ENCODE data around the gene TCF25.

DNA sequence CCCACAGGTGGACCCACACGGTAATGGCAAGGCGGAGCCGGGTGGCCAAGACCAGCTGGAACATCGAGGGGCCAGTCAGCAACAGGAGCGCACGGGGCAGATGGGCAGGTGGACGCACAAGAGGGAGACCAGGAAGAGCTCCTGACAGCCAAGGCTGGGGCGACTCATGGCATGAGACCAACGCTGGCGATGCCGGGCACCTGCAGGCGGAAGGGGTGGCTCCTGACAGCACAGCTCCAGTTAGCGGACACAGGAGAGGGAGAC lies 58.5 kb downstream of the ZNF778 start:
- RRBS = no CpG with 5 or more reads among the region's 13 CpGs

DNA sequence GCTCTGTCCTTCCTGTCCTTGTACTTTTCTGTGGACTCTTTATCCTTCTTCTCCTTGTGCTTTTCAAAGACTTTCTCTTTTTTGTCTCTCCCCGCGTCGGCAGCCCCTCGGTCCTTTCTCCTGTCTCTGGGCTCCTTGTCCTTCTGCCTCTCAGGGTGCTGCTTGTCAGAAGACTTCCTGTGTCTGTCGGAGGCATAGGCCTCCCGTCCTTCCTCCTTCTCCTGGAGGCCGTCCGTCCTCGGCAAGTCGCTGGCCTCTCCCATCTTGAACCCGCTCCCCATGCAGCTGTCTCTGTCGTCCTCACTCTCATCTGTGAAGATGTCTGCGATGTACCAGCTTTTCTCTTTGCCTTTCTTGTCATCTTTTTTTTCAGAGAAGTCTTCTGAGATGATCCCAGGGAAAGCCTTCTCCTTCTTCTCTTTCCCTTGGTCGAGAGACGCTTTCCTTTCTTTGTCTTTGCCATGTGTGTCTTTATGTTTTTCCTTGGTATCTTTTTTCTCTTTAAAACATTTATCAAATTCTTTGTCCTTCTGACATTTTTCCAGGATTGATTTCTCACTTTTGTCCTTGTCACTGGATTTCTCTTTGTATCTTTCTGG lies 65.5 kb downstream of the ZNF778 start:
- RRBS = no CpG with 5 or more reads among the region's 15 CpGs

GRCh38 chr16:89284261-89285075 lies 67.0 kb downstream of the ZNF778 start:
- RRBS = no CpG with 5 or more reads among the region's 23 CpGs

DNA sequence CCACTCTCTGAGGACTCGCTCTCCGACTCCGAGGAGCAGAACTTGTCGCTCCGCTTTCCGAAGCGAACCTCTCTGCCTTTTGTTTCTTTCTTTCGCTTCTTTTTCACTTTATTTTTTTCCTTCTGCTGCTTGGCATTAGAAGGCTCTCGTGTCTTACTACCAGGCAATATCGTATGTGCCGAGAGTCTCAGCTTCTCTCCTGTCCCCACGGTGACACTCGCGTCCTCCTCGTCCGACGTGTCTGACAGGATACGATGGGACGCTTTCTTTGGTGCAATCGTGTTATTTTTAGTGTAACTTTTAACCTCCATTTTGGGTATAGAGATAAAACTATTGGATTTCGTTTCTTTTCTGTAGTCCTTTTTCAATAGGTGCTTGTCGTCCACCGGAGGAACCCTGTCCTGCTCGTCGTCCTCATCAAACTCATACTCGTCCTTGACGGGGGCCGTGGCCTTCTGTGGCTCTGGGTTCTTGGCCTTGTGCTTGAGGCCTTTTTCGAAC lies 67.6 kb downstream of the ZNF778 start:
- RRBS = no CpG with 5 or more reads among the region's 29 CpGs

DNA sequence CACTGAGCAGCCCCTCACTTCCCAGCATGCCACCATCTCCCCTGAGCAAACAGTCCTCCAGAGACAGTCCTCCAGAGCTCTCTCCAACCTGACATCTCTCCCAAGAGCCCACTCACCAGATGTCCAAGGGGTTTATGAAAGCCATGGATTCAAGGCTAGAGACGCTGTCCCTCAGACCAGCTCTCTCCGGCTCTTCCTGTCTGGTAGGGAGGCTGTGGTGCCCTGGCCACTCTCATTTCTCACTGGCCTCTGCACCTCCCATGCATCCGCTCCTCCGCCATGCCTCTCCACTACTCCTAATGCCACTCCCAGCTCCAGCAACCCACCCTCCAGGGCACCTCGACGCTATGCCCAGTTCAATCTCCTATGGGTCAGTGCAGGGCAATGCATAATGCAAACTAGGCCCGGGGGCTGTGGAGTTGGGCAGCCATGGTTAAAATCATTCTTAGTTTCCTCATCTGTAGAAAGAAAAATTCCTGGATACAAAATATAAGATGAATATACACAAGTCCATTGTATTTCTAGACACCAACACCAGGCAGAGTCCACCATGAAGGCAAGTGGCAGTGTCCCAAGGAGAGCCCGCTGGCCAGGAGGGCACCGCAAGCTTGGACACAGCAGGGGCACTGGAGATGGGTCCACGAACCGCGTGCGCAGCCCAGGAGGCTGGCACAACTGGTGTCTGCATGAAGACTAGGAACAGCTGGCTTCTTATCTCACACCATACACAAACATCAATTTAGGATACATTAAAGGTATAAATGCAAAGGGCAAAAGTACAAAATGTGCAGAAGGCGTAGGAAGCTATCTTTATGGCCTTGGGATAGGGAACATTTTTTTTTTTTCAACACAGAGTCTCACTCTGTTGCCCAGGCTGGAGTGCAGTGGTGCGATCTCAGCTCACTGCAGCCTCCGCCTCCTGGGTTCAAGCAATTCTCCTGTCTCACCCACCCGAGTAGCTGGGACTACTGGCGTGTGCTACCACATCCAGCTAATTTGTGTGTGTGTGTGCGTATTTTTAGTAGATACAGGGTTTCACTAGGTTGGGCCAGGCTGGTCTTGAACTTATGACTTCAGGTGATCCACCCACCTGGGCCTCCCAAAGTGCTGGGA lies 52.5 kb downstream of the ANKRD11 start:
- RRBS = no CpG with 5 or more reads among the region's 19 CpGs

DNA sequence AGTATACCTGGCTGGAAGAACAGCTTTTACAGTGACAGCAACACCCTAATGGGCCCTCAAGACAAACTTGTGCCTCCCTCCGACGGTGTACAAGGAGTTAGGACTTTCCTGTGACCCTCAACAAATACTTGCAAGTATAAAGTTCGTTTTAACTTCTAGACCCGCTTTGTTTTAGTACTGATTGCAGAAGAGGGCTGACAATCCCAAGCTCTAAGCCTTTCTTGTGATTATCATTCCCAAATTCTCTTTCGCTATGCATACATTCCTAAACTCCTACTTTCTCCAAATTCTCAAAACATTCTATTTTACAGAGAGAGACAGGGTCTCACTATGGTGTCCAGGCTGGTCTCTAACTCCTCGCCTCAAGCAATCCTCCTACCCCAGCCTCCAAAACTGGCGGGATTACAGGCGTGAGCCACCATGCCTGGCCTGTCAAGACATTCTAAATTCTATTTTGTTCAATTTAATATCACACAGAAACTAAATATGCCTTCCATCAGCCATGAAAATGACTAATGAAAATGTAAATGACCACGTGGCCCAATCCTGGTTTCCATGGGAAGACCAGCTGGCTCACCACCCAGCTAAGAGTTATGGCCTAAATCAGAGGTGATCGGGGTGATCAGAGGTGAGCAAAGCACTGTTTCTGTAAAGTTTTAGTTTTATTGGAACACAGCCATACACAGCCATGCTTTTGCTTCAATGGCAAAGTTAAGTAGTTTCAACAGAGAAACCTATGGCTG lies 39.8 kb downstream of the ANKRD11 start:
- RRBS = no CpG with 5 or more reads among the region's 10 CpGs

DNA sequence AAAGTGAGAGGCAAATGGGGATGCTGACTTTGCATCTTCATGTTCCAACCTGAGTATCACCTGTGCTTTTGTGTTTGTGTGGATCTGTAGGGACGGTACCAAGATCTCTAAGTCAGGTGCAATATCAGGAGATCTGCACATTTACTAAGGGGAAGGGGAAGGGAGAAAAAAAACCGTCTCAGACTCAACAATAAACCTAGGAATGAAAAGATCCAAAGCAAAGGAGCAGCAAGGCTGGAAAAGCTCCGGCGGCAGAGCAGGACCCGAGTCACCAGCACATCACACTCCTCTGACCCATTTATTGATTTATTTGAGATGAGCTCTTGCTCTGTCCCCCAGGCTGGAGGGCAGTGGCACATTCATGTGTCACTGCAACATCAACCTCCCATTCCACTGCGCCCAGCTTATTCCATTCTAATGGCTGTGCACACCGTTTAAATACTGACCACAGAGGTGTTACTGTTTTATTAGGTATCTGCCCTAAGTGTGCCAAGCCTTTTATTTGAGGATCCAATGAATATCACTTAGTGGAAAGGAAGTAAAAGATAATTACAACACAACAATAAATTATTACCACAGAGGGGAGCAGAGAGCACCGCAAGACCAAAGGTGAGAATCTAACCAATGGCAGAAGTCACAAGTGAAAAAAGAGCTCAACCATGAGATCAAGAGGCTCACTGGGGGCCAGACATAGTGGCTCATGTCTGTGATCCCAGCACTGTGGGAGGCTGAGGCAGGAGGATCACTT lies 18.0 kb downstream of the ANKRD11 start:
- RRBS = no CpG with 5 or more reads among the region's 8 CpGs

DNA sequence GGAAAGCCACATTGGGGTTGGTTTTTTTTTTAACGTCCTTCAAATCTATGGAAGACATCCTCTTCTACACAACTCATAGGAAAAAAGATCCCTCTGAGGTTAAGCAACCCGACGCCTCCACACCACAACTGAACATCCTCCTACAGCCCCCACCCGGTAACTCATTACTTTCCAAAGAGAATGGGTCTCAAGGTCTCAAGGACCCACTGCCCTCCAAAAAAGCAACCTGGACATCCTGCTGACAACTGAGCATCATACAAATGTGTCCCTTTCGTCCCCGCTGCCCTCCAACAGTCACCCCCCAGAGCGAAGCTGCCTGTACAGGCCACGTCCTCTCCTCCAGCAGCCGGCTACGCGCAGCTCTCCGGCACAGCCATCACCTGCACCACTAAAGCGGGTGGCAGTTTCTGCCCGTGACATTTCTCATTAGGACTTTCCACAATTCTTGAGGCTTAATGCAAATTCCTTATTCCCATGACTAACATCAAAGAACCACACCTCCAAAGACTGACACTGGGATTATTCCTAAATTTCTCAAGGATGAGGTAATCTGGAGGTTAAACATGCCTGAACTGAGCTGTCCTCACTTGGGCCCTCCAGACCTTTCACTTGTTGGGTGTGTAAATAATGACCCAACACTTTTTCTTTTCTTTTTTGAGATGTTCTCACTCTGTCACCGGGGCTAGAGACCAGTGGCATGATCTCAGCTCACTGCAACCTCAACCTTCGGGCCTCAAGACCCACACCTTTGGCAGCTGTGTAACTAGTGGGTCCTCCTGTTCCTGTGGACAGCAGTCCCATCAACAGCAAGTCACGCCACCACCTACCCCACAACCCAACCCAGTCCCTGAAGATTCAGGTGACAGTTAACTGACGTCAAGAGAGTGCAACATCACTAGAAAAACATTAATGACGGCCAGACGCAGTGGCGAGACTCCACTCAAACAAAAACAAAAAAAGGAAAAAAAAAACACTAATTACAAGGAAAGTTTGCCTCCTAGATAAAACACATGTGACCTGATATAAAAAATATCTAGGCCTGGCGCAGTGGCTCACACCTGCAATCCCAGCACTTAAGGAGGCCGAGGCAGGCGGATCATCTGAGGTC lies 11.7 kb downstream of the ANKRD11 start:
- RRBS = no CpG with 5 or more reads among the region's 24 CpGs

DNA sequence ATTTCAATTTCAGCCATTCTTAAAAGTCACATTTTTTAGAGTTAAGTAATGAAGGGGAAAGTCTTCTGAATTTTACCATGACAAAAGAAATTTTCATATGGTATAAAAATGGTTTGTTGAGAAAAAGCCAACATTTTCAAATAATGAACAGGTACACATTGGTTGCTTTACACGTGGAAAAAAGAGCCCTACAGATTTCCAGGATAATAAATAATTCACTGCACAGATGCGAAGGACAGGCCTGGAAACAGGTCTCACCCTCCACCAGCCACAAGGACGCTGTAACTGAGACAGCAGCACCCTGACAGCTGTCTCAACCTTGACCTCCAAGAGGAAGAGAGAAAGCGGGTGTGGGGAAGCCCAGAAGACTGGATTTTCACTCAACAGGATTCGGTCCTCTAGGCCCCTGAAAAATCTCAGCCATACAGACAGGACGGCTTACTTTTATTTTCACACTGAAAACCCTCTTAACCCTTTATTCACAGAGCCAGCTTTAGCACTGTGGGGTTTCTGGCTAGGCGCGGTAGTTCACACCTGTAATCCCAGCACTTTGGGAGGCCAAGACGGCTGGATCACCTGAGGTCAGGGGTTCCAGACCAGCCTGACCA lies 5.6 kb downstream of the ANKRD11 start:
- RRBS = no CpG with 5 or more reads among the region's 9 CpGs

- RRBS = no CpG with 5 or more reads among the region's 24 CpGs
These were observed 1.6 kb downstream of the RPL13 start for GRCh38 chr16:89561865-89562650.

- RRBS = no CpG with 5 or more reads among the region's 8 CpGs
These were observed 3.4 kb downstream of the RPL13 start for GRCh38 chr16:89563893-89564288.

DNA sequence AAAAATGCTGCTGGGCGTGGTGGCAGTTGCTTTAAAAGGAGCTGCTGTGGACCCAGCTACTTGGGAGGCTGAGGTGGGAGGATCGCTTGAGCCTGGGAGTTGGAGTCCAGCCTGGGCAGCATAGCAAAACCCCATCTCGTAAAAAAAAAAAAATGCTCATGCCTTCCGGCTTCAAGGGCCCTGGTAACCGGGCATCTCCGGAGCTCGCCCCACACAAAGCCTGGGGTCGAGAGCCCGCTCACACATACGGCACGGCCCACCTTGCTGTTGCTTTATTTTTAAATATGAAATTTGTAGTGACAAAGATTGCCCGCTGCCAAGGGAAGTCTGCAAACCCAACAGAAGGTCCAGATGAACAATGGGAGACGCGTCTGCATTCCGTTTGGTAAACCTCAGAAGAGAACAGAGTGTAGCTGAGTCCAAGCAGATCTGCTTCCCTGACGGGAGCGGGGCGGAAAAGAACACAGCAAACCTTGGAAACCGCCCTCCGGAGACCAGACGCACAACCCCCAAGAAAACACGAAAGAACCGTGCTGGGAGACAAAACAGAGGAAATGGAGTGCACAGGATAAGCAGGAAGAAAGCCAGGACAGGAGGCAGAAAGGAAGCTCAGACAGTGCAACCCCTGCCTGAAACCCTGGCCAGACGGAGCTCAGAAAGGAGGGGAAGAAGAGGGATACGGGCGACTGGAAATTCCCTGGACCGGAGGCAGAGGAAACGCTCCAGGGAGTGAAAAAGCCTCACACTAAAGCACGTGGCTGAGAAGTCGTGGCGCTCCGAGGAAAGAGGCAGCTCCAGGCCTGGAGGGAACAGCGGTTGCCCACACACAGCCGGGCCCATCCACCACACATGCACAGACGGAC lies 9.9 kb downstream of the DPEP1 start:
- RRBS = 10% methylated on average over 2 of the region's 35 CpGs

DNA sequence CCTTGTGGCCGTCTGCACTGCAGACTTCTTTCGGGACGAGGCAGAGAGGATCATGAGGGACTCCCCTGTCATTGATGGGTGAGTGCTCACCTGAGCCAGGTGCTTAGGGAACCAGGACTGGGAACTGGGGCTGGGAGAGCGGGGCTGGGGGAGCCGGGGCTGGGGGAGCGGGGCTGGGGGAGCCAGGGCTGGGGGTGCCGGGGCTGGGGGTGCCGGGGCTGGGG lies 16.9 kb downstream of the DPEP1 start:
- RRBS = no CpG with 5 or more reads among the region's 8 CpGs

- RRBS = 94% methylated on average over 7 of the region's 24 CpGs
These were observed 11.6 kb downstream of the ZNF276 start for GRCh38 chr16:89732777-89733466.

DNA sequence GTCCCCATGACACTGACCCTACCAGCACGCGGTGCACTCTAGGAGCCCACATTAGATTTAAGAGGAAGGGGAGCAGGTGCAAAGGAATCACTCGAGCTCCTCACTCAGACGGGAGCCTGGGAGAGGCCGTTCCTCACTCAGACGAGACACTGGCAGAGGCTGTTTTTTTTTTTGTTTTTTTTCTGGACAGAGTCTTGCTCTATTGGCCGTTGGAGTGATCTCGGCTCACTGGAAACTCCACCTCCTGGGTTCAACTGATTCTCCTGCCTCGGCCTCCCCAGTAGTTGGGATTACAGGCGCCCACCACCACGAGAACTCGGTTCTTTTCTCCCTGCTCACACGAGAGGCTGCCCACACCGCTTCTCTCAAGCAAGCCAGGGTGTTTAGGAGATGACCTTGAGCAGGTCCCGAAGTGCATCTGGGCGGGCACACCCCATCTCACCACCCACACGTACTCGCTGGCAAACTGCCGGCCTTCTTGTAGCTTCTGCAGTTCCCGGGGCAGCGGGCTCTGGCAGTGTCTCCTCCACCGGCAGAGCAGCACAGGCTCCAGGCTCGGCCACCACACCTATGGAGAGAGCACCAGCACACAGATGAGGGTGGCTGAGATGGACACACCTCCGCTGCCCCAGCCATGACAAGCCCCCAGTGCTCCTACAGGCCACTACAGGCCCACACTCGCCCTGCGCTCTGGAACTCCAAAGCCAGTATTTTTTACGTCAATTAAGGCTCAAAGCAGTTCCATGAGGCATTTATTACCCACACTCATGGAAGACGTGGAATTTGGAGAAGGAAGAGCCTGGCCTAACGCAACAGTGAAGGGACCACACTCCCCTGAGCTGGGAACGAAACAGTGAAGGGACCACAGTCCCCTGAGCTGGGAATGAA lies 23.4 kb downstream of the ZNF276 start:
- RRBS = no CpG with 5 or more reads among the region's 30 CpGs

DNA sequence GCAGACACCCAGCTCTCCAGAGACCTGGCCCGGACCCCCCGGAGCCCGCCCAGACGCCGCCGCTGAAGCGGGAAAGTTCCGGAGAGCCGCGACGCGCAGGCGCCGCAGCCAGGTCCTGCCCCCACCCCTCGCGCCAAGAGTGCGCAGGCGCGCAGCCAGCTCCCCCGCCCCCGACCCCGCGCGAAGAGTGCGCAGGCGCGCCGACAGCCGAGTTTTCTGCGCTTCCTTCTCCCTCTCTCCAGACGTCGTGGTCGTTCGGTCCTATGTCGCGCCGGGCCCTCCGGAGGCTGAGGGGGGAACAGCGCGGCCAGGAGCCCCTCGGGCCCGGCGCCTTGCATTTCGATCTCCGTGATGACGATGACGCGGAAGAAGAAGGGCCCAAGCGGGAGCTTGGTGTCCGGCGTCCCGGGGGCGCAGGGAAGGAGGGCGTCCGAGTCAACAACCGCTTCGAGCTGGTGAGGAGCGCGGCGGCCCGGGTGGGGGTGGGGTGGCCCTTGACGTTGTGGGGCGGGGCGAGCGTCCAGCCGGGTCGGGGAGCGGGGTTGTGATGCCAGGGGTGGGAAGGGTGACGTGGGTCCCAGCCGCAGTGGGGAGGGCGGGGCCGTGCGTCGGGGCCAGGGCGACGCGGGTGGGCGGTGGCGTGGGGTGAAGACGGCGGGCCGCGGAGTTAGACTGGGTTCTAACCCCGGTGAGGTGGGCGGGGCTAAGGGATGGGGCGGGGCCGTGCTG lies at the start of gene TCF25:
Gene TCF25, plus strand, starts transcription at position 188 of the 729 bp plus-strand sequence.
- RRBS = 2% methylated on average over 37 of the region's 87 CpGs

DNA sequence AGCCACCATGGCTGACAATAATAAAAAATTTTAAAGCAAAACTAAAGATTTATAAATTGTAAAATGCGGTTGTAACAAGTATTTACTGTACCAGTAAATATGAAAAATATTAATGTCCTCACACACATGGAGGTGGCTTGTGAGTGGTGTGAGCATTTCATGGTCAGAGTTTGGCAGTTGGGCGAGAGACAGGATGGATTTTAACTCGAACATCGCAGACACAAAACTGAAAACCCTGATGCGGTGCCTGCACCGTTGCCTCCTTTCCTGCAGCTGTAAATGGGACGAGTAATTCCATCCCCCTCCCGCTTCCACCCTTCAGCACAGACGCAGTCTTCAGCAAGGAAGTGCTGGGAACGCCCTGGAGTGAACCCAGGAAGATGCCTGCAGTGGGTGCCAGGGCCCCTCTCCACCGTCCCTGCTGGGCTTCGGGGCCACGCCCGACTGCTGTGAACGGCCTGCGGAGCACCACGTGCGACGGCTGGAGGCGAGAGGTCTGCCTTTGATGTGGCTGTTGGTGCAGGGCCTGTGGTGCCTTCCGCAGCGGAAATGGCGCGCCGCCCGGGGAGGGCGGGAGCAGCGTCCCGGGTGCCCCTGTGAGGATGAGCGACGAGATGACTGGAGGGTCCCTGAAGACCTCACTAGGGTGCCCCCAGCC lies 979 bp upstream of the MC1R start:
- RRBS = 90% methylated on average over 3 of the region's 31 CpGs

DNA sequence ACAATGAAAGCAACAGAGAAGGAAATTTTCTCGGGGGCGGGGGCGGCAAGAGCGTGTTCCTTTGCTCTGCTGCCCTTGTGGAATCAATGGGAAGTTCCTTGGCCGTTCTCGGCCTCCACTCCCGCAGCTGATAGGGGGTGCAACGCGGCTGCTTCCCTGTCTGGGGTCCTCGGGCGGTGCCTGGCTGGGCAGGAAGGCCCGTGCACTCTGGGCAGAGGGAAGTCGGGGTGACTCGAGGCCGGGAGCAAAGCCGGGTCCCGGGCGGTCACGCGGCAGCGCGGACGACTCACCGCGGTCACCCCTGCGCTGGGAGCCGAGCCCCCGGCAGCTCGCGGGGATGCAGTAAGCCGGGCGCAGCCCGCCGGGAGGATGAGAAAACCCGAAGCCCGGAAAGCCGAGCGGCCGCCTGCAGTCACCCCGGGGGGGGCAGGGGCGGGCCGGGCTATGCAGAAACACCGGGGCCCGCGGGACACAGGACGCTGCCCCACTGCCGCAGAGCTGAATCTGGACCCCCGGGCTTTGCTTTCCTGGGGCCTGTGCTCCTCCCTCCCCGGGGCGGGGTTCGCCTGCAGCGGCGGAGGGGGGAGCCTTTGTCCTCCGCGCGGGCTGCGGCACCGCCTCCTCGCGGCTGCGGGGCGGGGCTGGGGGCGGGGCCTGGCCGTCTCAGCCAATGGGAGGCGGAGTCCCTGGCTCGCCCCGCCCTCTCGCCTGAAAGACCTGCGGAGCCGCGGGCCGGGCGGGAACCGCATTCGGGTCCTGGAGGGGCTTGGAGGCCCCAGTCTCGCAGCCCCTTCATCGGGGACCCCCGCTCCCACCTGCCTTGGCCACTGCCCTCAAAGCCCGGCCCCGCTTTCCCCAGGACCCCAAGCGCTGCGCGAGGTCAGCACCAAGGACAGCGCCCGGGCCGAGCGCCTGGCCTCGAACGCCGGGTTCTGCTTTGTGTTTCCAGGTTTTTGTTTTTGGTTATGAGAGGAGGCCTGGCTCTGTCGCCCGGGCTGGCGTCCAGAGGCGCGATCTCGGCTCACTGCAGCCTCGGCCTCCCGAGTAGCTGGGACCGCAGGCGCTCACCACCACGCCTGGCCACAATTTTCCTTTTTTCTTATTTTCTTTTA lies 2.8 kb downstream of the TUBB3 start:
- RRBS = 2% methylated on average over 30 of the region's 101 CpGs

- RRBS = no CpG with 5 or more reads among the region's 13 CpGs
These were observed 24.8 kb downstream of the DEF8 start for GRCh38 chr16:89973304-89973850.

- RRBS = no CpG with 5 or more reads among the region's 17 CpGs
These were observed 1.3 kb upstream of the PRDM7 start for GRCh38 chr16:90078207-90079007.

Measured in T47D (cell line).